Omental fat pad (tissue), 4 donors: ENCODE measurements around a stretch of chr20.

DNA sequence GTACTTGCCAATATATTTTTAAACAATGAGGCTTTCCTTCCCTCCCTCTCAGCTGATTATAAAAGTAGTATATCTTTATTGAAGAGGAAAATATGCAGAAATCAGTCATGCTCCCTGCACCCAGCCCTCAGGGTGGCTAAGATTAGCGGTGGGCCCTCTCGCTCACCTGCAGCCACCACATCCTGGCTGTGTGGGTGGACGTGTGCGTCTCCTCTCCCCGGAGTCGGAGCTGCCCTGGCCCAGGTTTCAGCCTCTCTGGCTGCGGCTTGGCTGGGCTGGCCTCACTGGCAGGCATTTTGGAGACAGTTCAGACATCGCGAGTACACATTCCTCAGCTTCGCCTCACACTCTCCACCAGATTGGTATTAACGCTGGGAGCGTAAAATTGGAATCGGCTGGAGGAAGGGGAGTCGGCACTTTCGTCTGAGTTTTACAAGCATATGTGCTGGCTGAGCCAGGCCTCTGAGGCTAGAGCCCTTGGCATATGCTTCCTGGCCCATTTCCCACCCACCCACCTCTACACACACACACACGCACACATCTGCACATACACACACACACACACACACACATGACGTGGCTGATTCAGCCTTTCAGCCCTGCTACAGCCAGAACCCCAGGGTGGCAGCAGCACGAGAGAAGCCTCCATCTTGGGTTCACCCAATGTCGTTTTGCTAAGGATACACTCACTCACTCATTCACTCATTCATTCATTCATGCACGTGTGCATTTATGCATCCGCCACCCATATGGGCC lies 42.8 kb downstream of the BCAS4 start:
- PRO-cap: no peak
- RAMPAGE, long total RNA, 4 experiments: no peak in any of the 4 experiments

GRCh38 chr20:50855928-50856304 lies 61.1 kb downstream of the BCAS4 start:
- PRO-cap: no peak
- RAMPAGE, long total RNA, 4 experiments: no peak in any of the 4 experiments

GRCh38 chr20:51033748-51034090 lies 10.8 kb upstream of the KCNG1 start:
- PRO-cap: no peak
- RAMPAGE, long total RNA, 4 experiments: no peak in any of the 4 experiments

DNA sequence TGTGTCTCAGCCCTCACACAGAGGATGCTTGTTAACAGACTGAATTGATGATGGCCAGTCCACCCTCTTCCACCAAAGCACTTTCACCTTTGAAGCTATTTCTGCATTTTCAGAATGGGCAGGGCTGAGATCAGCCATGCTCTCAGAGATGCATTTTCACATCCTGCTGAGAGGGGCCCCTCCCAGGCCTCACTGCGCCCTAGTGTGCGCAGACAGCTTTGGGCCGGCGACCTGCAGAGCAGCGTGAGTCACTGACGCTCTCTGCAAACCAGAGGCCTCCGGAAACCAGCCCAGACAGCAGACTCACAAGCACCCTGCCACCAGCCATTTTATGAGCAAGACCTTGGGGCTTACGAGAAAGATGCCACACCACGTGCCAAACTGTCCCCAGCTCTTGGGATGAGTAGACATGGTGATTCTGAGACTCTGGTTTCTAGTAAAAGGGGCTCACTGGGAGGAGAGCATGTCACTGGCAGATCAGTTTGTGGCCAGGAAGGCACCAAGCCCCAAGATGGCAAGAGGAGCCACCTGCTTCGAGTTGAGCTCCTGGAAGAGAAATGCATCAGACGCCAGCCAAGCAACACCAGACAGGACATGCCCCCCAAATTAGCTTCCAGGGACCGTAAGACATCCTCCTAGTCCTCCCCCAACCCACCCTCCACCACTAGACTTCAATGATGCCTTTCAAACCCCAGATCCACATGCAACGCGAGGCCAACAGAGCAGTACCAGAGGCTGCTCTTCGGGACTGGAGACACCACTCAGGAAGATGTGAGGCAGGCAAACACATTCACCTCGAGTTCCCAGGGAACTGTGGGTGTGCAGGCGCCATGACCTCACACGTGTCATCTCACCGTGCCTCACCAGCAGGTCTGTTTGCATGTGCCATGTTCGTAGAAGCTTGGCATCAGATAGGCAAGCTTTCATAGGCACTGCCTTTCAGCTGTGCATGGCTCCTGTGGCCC lies 137.6 kb downstream of the NFATC2 start:
- PRO-cap: no peak
- RAMPAGE, long total RNA, 4 experiments: no peak in any of the 4 experiments

DNA sequence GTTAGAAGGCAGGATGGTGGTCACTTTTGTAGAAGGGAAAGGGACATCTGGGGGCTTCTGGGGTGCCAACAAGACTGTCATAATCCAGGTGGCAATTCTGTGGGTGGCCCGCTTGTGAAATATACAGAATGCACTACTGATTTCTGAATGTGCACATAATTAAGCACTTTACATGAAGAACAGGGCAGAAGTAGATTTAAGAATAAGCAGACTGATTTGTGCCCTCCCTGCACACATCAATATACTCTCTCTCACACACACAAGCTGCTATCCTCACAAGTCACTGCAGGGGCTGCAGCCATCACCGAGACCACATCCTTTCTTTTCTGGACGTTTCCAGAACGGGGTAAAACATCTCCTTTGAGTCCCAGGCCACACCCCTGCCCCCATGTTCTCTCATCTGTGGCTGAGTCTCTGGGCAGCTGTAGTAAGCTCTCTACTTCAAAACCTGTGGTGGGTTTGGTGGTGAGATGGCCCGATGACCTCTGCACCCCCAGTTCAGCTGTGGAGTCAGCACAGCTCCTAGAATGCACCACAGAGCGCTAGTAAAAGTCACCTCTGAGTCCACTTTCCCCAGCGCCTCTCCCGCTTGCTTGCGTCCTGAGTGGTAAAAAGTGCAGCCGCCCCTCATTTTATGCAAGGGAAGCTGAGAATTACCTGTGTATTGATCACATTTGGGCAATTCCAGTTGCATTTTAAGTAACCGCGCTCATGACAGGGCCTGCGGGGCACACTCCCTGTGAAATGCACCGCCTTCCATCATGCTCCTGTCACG lies 115.6 kb downstream of the NFATC2 start:
- PRO-cap: no peak
- RAMPAGE, long total RNA, 4 experiments: no peak in any of the 4 experiments

DNA sequence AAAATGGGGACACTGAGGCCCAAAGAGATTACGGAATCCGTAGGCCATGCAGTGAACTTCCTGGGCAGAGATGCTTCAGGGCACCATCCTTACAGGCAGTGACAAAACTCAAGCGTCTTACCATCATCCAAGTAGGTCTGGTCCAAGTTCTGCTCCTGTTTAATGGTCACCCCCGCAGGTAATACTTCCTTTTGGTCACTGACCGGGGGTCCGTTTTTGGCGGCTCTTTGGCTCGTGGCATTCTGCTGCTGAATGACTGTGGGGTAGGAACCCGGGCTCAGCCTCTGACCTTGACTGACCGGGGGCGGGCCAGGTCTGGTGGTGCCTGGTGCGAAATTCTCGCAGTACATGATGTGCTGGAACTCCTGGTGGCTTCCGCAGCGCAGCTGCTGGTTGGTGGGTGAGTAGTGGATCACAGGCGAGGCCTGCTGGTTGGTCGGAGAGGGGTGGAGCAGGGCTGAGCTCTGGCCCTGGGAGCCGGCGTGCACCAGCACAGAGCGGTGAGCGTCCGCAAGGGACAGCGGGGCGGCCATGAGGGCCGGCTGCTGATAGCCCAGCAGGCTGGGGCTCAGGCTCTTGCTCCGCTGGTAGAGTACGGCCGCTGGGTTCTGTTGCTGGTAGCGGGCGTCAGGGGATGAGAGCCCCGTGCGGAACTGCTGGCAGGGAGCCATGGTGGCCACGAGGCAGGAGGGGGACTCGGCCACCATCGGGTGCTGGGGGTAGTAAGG lies 110.4 kb downstream of the NFATC2 start:
- PRO-cap: no peak
- RAMPAGE, long total RNA, 4 experiments: no peak in any of the 4 experiments

DNA sequence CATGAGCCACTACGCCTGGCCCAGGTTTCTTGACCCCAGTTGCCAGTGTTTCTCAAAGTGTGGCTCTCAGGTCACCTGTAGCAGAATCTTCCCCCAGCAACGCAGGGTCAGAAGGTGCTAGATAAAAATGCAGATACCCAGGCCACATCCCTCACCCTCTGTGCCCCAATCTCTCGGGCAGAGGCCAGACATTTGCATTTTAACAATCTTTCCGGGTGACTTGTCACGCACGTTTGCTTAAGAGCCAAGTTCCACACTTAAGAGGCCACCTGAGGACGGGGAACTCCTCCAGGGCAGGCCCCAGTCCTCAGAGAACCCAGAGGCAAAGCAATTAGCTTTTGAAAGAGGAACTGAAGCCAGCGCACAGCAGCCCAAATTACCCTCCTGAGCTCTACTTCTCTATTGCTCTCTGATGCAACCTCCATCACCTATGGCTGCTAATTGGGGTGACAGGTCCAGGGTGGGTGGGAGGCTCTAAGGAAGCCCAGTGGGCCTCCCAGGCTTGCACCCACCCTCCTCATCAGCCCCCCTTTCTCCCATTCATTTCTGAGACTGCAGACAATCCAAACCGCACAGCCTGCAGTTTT lies 81.7 kb downstream of the NFATC2 start:
- PRO-cap: no peak
- RAMPAGE, long total RNA, 4 experiments: no peak in any of the 4 experiments

DNA sequence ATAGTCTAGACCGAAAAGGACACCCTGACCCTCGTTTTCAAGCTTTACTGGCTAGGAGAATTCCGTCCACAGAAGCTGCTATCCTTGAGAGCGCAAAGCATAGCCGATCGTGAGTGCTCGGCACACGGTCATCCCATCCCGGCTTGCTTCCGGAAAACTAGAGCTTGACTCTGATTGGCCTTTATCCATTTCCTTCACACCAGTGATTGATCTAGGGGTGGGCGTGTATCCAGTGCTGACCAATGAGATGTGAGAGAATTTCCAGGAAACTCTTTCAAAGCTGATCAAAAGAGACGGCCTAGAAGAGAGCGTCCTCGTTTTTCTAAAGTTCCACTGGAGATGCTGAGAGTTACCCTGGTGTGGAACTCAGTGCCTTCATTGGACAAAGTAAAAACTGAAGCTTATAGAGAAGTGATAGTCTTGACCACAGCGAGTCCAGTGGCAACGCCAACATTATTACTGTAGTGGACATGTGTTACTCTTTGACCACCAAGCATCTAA lies 41.0 kb upstream of the NFATC2 start:
- PRO-cap: no peak
- RAMPAGE, long total RNA, 4 experiments: no peak in any of the 4 experiments

DNA sequence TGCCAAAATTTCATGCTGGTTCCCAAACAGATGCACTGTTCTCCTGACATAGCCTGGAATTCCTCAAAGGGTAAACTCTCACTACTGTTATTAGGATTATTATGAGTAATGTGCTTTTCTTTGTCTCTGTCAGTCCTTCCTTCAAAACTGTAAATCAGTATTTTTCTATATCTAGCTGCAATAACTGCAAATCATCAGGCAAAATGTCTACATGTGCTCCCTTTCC lies 185.7 kb downstream of the ZFP64 start:
- PRO-cap: no peak
- RAMPAGE, long total RNA, 4 experiments: no peak in any of the 4 experiments

- PRO-cap: no peak
- RAMPAGE, long total RNA, 4 experiments: no peak in any of the 4 experiments
Observed at GRCh38 chr20:52103346-52104512, 87.8 kb downstream of the ZFP64 start.

- PRO-cap: no peak
- RAMPAGE, long total RNA, 4 experiments: start-site peak on the minus strand in 1 of 4 experiments, at chr20:52973335-52973434 at its widest, 8 reads per replicate
Observed at GRCh38 chr20:52972541-52973570, 698 bp downstream of the TSHZ2 start.

- PRO-cap: no peak
- RAMPAGE, long total RNA, 4 experiments: no peak in any of the 4 experiments
Observed at GRCh38 chr20:52973571-52974094, 1.5 kb downstream of the TSHZ2 start.

DNA sequence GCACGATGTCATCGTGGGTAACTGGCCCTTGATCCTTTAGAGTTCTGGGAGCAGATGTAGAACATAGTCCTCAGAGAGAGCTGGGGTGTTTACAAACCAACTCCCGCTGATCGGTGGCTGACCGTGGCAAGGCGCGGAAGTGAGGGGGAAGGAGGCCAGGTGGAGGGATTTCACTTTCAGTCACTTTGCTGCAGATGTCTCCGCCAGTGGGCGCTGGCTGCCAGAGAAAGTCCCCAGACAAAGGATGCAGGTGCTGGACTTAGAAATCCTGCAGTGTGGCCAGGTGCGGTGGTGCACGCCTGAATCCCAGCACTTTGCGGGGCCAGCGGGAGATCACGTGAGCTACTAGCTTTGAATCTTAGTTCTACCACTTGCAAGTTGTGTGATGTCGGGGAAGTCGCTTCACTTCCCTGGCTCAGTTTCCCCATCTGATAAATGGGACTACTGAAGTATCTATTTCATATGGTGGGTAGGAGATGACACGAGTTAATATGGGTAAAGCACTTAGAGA lies 180.5 kb downstream of the ZNF217 start:
- PRO-cap: no peak
- RAMPAGE, long total RNA, 4 experiments: no peak in any of the 4 experiments

DNA sequence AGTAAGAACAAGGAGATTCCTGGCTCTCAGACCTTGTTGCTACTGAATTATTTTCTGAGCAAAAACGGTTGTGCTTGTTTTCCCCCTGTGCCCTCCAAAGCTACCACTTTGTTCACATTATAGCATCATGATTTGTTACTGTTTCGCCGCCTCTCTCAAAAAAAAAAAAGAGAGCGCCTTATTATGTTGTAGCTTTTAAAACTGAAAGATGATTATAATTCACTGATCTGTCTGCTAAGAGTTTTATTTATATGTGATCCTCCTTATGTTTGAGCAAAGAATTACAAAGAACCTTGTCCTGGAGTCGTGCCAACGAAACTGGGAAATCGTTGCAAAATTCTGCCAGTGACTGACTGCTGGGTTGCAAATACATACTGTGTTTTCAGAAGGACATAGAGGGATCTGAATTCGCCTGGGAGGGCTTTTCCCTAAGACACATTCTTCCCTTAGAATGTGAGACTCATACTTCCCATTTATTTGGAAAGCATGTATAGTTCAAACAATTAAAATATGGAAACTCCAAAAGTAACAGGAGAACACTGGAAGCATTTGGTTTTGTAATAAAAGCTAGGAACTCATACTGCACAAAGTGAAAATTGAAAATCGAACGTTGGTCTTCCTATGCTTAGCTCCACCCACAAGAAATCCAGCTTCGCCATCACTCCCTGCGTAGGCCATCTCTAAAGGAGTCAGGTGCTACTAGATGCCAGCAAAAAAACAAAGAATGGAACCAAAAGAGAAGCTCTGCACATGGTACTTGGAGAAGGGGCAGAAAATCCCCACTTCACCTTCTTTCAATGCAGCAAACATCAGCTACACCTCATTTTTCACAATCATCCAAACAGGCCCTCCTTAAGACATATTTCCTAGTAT lies 2.7 kb upstream of the ZNF217 start:
- PRO-cap: no peak
- RAMPAGE, long total RNA, 4 experiments: no peak in any of the 4 experiments

GRCh38 chr20:53739624-53739865 lies 145.9 kb upstream of the ZNF217 start:
- PRO-cap: no peak
- RAMPAGE, long total RNA, 4 experiments: no peak in any of the 4 experiments

DNA sequence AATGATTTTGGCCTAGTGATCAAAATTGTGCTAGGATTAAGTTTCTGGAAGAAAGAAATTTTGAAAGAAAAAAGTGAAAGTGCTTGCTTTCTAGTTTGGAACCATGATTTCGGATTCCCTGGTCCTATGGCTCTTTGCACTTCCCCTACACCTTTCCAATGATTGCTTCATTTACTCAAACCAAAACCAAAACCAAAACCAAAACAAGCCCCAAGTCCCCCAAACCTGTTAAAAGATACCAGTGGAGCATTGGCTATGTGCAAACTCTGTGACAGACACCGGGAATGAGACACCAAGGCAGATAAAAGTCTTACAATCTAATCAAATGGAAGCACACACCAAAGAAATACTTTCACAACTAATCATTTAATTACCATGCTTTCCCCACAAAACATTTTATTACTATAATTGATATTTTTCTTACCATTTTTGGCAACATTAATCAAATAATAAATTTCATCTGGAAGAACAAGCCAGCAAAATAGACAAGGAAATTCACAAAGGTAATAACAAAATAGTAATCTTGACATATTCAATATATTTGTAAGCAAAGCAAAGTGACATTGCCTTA lies 174.0 kb upstream of the ZNF217 start:
- PRO-cap: no peak
- RAMPAGE, long total RNA, 4 experiments: no peak in any of the 4 experiments

DNA sequence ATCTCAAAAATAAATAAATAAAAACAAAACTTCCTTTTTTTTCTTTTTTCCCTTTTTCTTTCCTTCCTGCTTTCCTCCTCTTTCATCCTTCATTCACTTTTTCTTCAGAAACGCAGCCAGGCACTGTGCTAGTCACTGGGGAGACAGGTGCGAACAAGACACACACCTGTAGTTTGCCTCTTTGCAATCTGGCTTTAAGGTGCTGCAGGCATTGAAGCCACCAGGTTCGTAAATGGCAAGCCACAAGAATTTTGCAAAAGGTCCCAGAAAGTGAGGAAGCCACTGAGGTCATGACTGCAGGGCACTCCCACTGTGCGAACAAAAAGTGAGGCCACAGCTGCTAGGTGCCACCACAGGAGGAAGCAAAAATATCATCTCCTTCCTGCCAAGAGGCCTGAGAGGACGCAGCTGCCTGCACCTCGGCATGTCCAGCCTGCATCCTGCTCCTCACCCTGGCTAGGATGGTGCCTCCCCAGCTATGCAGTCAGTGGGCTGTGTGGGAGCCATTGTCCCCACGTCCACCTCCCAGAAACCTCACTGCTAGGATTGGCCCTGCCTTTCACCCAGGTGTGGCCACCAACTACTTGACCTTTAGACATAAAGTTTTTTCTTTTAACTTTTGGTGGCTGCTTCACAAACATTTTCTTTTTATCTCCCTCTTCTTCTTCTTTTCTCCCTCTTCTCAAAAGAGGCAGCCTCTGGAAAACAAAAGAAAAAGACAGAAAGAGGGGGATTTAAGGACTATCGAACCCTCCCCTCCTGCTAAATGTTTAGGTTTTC lies 230.8 kb downstream of the BCAS1 start:
- PRO-cap: no peak
- RAMPAGE, long total RNA, 4 experiments: no peak in any of the 4 experiments

DNA sequence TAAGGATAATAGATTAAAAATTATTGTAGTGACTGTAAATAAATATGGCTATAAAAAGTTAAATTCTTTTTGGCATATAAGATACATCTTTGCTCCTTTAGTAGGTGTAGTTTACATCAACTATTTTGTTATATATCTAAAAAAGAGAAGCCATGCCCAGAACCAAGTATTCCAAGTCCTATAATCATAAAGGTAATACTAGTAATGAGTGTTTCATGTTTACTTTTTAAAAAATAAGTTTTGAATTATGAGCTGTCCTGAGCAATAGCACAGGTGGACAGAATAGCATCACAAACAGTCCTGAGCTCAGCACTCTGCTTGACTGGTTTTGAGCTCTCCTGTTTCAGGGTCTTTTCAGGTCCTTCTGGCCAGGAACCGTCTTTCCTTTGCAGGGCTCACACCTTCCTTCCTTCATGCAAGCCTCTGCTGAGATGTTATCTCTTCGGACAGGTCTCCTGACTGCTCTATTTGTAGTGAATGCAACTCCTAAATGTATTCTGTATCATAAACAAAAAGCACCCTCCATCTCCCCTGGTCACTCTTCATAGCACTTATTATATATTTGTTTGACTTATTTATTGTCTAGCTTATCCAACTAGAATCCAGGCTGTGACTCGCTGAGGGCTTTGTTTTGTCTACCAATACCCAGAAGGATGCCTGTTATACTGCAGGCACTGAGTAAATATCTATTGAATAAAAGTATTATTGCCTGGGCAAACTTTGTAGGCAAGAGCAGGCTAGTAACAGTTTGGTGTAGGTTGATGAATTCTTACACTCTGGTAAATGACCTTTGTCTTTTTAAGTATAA lies 200.0 kb downstream of the BCAS1 start:
- PRO-cap: no peak
- RAMPAGE, long total RNA, 4 experiments: no peak in any of the 4 experiments

DNA sequence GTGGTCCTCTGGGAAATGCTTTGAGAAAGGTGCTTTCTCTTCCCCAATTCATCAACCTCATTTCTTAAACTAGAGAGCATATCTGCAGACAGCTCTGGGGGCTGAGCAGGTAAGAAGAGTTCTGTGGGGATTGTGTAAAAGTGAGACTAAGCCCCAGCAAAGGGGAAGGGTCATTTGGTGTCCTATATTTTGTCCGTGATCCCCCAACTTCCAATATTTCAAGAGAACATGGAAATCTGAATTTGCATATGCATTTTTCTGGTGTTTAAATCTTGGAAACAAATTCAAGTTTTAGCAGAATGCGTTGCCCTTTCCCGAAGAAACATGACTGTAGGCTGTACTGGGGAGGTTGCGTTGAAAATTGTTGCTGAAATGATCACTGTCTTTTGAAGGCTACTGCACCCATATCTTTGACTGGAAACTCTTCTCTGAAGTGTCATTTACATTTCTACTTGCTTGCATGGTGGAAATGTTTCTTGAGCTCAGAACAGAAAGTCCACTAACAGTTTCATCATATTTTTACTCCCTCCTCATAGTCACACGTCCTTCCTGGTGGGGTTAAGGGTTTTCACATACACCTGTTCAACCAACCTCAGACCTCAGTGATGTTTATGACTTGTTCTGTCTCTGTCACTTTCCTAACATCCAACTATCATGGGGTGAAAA lies 140.3 kb downstream of the BCAS1 start:
- PRO-cap: no peak
- RAMPAGE, long total RNA, 4 experiments: no peak in any of the 4 experiments

DNA sequence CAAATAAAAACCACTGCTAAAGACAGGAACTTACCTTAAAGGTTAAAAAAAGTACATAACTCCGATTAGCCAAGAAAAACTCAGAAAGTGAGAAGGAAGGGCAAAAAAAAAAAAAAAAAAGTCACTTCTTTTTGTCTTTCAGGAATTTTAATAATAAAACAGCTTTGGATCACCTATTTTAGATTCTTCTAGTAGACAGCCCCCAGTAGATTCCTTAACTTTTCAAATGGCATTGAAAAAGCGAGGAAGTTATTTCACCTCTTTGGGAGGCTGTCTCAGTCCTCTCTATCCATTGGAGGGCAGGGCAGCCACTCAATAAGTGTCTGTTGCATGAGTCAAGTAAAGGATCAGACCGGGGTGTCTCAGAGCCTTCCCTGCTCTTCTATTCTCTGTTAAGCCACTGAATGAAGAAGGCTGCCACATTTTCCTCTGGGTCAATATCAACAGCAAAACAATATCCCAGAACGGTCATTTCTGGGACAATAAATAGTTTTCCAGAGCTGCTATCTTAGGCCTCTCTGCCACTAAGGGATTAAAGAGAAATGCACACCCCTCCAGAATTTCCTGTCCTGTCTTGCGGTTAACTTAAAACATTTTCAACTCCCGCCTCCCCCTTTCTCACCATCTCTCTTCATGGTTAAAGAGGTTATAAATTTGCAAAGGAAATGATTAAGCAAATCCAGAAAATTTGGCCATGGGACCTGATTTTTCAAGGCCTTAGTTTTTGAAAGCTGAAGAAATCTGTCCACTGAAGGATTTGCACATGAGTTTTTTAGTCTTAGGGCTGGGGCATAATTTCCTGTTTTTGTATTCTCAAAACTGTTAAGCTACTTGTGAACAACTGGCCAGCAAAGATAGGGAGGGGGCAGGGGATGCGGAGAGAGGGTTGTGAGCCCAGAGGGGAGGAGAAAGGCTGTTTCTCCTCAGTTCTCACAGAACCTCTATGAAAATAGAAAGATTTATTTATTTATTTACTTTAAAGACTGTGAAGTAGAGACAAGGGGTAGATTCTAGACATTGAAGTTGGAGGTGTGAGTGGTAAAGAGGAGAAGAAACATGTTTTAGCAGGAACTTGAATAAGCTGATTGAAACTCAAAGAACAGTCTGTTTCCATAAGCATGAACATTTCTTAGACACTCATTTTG lies 135.8 kb downstream of the BCAS1 start:
- PRO-cap: no peak
- RAMPAGE, long total RNA, 4 experiments: no peak in any of the 4 experiments